Diencephalon (tissue), 2 donors: Measurements from ENCODE around the gene KCNG2.

DNA sequence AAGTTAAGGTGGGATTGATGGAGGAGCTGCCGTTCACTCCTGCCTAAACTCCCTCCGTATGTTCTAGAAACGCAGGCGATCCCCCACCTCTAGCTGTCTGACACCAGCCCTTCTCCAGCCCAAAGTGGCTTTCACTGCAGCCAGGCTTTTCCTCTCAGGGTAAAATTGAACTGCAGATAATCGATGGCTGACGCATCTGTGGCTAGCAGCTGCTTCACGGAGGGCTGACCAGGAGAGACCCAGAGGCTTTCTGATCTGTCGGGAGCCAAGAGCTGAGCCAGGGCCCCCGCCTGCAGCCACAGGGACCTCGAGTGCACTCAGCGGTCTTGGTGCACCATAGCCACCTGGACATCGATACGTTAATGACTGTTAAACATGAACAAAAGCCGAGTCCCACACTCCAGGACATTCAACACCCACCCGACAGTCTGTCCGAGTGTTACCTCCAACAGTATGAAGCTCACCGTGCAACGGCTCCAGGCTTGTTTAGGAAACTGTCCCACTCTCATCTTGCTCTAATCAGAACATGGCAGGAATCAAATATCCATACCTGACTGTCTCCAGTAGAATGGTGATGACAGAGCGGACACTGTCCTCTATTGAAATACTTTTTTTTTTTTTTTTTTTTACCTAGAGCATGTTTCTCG, 107.4 kb downstream of the MBP start:
- RAMPAGE, long total RNA = no peak

- RAMPAGE, long total RNA = start-site peak on the minus strand at chr18:77087465-77087616, 457 and 239 reads in 2 replicates
These were observed 45.3 kb downstream of the MBP start for GRCh38 chr18:77086966-77088028.

GRCh38 chr18:77096999-77098004, 35.3 kb downstream of the MBP start:
- RAMPAGE, long total RNA = no peak

GRCh38 chr18:77105937-77106871, 26.4 kb downstream of the MBP start:
- RAMPAGE, long total RNA = no peak

GRCh38 chr18:77322445-77322980, 72.9 kb downstream of the GALR1 start:
- RAMPAGE, long total RNA = no peak

DNA sequence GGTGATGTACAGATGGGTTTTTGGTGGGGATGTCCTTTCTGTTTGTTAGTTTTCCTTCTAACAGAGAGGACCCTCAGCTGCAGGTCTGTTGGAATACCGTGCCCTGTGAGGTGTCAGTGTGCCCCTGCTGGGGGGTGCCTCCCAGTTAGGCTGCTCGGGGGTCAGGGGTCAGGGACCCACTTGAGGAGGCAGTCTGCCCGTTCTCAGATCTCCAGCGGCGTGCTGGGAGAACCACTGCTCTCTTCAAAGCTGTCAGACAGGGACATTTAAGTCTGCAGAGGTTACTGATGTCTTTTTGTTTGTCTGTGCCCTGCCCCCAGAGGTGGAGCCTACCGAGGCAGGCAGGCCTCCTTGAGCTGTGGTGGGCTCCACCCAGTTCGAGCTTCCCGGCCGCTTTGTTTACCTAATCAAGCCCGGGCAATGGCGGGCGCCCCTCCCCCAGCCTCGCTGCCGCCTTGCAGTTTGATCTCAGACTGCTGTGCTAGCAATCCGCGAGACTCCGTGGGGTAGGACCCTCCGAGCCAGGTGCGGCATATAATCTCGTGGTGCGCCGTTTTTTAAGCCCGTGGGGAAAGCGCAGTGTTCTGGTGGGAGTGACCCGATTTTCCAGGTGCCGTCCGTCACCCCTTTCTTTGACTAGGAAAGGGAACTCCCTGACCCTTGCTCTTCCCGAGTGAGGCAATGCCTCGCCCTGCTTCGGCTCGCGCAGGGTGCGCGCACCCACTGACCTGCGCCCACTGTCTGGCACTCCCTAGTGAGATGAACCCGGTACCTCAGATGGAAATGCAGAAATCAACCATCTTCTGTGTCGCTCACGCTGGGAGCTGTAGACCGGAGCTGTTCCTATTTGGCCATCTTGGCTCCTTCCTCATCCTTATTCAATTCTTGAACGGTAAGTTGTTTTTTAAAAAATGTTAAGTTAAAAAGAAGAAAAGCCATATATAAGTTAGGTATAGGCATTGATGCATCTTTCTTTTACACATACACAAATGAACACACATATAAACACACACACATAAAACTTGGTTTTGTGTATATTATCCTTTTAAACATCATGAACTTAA, 171.8 kb downstream of the GALR1 start:
- RAMPAGE, long total RNA = no peak

- RAMPAGE, long total RNA = no peak
These were observed 719 bp upstream of the SALL3 start for GRCh38 chr18:78978690-78979507.

- RAMPAGE, long total RNA = no peak
These were observed 85.1 kb downstream of the ATP9B start for GRCh38 chr18:79154330-79154574.

DNA sequence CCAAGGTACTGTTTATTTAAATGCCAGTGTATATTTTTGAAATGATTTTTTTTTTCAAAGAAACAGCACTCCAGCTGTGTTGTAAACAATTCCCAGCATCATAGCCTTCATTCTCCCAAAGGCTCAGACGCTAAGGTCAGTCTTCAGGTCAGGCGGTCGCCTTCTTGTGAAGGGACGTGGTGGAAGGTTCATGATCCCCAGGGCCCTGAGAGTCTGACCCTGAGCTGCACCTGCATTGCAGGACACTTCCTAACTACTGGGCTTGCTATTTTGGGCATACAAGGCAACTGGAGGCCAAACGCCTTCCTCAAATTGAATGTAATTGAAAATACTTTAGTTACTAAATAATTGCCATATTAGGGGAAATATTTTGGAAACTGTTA, 135.7 kb downstream of the ATP9B start:
- RAMPAGE, long total RNA = no peak

GRCh38 chr18:79245350-79246107, 150.2 kb upstream of the NFATC1 start:
- RAMPAGE, long total RNA = no peak

DNA sequence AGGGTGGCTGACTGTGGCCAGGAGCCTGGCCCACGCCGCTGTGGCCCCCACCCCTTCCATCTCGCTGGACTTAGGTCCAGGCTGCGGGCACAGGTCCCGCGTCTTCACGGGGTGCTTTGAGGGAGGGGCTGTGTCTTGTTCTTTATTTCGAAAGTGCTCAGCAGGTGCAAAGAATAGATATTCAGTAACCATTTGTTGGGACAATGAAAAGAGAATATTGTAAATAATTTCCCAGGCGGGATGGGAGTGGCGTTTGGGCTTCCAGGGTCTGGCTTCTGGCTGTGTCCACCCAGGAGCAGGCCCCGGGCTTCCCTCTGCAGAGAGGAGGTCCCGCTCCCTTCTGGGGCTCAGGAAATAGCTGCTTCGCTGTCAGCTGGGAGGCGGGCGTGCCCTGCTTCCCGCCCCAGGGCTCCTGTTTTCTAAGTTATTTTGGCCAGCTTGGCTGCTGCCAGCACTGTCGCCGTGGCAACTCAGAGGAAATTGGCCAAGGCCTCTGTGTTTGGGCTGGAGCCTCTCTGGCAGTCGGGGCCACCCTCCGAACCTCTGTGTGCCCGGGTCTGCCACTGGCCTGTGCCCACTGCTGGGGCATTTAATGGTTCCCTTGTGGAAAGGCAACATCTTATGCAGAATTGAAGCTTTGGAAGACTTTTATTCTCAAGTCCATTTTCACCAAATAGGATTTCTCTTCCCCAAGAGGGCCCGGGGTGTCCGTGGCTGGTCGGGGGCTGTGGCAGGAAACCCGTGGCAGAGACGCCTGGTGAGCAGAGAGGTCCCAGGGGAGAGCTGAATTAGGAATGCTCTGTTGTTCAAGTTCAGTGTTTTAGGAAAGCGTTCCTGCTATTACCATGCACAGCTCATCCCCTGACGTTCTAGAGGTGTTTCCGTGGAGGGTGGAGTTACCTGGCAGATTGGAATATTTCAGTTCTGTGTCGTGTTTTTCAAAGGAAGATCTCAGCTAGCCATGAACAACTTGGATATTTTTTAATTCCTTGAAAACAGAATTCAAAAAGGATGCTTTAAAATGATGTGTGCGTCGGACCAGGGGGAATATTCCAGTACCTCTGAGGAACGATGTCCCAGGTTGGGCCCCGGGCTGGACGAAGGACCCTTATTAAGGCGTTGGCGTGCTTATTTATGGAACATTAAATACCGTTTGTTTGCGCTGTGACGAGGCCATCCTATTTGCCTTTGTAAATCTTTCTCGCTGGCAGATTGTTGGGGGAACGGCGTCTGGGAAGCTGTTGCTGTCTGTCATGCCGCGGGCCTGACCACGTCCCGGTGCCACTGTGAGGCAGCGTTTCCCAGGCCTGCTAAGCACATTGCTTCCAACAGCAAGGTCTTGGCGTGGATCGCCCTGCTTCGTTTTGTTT, 7.9 kb downstream of the NFATC1 start:
- RAMPAGE, long total RNA = no peak

DNA sequence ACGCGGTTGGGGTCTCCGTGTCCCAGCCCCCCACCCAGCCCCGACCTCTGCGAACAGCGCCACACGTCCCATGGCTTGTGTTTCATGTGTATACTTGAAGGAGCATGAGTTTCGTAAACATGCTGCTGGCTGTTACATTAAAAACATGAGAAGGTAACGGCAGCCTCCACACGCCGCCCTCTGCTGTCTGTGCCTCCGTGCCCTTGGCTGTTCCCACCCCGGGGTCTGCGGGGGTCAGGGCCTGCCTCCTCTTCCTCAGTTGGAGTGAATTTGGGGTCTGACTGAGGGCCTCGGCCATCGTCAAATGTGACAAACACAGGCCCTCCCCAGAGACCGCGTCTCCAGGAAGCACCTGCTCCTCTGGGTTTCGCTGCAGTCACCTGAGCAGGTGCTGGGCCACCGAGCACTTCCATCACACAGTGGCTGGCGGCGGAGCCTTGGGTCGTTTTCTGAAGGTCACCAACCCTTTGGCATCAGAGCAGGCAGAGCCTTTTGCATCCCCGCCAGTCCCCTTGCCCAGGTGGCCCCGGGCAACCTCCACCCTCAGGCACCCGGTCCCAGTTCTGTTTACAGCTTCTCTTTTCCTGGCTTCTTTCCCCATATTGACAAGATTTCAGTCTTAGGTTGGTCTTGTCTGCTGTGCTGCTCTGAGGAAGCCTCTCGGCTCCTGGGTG, 70.9 kb downstream of the NFATC1 start:
- RAMPAGE, long total RNA = no peak

GRCh38 chr18:79495987-79496553, 100.3 kb downstream of the NFATC1 start:
- RAMPAGE, long total RNA = no peak

DNA sequence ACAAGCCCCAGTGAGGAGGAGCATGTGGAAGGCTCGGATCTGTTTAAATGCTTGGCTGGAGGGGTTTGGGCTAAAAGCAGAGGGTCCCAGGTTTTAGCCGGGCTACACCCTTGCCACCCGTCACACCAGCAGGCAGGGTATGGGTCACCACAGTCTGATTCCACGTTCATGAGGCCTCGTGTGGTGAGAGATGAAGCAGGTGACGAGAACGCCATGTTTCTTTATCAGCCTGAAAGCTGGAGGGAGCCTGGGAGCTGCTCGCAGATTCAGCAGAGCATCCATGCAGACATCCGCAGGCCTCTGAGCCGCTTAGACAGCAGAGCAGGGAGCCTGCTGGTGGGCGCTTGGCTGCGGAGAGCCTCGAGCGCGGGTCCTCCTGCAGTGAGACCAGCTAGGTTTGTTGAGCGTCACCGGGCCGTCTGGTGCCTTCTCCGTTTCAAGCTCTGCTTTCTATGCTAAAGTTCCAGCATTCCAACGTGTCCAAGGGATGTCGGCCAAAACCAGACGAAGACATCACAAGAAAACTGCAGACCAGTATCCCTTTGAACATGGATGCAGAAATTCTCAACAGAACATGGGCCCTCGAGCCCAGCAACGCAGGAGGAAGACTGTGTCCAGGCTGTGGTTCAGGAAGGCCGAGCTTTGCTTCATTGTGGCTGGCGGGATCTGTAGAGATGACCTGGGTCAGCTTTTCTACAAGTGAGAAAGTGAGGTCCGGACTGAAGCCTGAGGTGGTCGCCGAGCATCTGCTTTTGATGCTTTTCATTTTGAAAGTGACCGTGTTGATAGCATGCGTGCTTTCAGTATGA, 27.7 kb downstream of the CTDP1 start:
- RAMPAGE, long total RNA = no peak

- RAMPAGE, long total RNA = no peak
These were observed 48.1 kb upstream of the KCNG2 start for GRCh38 chr18:79749580-79750022.

- RAMPAGE, long total RNA = no peak
These were observed 5.5 kb upstream of the KCNG2 start for GRCh38 chr18:79792081-79792720.

DNA sequence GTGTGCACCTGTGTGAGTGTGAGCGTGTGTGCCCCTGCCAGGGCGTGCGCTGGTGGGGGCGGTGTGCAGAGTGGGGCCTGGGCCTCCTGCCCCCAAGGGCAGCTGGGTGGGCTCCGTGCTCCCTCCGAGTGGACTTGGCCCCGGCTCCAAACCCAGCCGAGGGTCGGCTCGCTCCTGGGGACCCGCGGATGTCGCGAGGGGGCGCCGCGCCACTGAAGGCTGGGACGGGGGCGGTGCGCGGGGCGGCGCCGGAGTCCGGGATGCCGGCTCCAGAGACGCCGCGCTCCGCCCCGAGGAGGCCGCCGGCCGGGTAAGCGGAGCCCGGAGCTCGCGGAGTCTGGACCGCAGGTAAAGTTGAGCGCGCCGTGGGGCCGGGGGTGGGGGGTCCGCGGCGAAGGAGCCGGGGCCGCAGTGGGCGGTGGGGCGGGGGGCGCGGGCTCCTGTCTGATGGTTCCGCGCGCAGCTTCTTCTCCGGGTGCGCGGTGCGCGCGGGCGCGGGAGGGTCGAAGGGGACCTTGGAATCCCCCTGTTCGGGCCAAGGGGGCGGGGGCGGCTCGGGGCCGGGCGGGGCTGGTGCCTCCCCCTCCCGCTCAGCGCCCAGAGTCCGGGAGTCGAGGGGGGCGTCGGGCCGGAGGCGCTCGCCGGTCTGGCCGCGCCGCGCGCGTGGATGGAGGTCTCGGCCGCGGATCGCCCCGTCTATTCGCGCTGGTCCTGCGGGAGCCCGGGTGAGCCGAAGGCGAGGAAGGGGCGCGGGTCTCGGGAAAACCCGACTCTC, at the start of gene KCNG2:
KCNG2 (plus strand) TSS at position 272 of the 775 bp plus-strand sequence.
- RAMPAGE, long total RNA = no peak

DNA sequence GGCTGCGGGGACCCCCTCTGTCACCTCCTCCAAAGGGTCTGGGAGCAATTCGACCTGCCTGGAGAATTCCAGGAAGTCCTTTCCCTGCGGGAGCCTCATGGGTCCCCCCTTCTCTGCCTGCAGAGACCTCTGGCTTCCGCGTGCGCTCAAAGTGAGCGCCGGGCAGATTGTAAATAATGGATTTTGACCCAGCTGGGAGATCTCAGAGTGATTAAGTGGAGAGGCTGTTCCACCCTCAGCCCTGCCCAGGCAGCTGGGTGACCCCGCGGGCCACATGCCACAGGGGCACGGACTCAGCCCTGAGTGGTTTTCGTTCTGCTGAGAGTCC, 1.2 kb downstream of the KCNG2 start:
- RAMPAGE, long total RNA = no peak

- RAMPAGE, long total RNA = no peak
These were observed 54.3 kb downstream of the SLC66A2 start for GRCh38 chr18:79897126-79897570.

GRCh38 chr18:79901195-79901721, 50.2 kb downstream of the SLC66A2 start:
- RAMPAGE, long total RNA = no peak